ENCODE measurements around a stretch of chr21.

GRCh38 chr21:43962887-43963349 is 49.2 kb upstream of the TRAPPC10 start:
- RRBS, result no CpG with 5 or more reads among the region's 4 CpGs

DNA sequence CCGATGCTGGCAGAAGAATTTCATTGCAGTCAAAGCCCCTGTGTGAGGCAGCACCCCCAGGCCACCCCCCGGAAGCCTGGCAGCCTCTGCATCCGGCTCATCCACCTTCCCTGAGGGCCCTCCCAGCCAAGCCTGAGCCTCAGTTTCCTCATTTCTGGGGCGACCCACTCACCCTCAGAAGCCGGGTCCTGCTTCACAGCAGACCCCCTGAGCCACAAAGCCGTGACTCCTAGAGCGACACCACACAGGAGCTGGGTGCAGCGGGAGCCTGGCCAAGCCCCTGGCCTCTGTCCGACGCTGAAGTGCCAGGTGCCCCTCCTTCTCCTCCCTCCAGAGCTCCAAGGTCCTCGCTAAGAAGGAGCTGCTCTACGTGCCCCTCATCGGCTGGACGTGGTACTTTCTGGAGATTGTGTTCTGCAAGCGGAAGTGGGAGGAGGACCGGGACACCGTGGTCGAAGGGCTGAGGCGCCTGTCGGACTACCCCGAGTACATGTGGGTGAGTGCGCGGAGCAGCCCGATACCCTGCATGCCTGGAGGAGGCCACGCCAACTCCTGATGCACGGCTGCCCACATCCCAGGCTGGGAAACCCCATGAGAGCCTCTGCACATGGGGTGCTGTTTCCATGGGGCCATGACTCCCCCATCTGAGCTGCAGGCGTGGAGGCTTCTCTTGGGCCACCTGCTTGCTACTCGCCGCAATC is 43.2 kb upstream of the TRAPPC10 start:
- RRBS, result 69% methylated on average over 3 of the region's 29 CpGs

GRCh38 chr21:43985919-43986768 is 26.0 kb upstream of the TRAPPC10 start:
- RRBS, result 24% methylated on average over 5 of the region's 25 CpGs

DNA sequence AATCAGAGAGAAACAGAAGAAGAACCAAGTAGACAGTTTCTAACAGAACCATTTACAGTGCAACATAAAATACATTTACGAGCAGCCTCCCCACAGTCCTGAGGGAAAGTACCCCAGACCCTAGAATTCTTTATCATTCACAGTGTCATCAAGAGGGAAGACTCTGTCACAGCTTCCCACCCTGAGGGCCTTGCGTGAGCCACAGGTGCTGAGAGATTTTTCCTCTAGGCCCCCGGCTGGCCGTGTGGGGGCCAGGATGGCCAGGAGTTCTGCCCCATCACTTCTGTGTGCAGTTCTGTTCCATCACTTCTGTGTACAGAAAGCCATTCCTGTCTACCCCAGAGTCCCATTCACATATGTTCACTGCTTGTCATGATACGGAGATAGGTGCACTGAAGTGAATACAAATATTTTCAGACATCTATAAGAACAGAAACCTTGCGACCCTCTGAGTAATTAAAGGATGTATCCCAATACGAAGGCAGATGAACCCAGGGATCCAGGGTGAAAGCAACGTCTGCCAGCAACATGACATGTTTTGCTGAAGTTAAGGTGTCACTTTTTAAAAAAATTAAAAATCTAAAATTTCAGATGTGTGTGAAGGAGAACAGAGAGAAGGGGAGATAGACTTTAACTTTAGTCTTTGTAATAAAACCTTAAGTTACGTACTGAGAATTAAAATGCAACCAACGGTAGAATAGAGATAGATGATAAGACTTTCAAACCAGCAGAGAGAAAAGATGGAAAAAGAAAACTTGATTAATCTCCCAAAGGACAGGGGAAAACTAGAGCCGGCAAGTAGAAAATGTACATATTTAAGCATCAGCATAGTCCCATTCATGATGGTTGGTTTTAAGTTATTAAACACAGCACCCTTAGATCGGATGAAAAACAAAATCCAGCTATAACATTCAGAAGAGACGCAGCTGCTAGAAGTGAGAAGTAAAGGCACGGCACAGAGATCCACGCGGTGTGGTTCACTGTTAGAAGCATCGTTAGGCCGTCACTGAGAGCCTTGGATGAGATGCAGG is 24.4 kb downstream of the TRAPPC10 start:
- RRBS, result no CpG with 5 or more reads among the region's 18 CpGs

GRCh38 chr21:44086504-44087122 is 20.6 kb upstream of the PWP2 start:
- RRBS, result 74% methylated on average over 4 of the region's 14 CpGs

GRCh38 chr21:44254375-44254754 is 7.3 kb downstream of the DNMT3L start:
- RRBS, result no CpG with 5 or more reads among the region's 16 CpGs

- RRBS, result 91% methylated on average over 6 of the region's 27 CpGs
These were observed 13.7 kb downstream of the PFKL start for GRCh38 chr21:44313371-44314170.

- RRBS, result 75% methylated on average over 2 of the region's 14 CpGs
These were observed 9.7 kb downstream of the CFAP410 start for GRCh38 chr21:44329301-44329980.

DNA sequence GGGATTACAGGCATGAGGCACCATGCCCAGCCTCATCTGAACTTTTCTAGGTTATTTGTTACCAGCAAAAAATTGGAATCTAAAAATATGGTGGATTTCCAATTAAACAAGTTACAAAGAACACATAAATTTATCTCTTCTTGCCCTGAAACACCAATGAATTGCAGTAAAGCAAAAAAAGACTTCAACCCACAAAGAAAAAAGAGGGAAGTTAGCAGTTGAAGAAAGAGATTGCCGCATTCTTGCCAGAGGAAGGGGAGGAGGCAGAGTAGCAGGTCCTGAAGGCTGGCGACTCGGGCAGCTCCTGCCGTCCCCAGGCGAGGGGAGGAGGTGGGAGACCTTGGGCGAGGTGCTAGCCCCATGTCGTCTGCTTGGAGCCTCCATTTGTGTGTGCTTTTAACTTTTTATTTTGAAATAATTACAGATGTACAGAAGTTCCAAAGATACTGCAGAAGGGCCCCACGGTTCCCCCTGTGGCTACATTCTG is 6.6 kb downstream of the TRPM2 start:
- RRBS, result no CpG with 5 or more reads among the region's 8 CpGs

DNA sequence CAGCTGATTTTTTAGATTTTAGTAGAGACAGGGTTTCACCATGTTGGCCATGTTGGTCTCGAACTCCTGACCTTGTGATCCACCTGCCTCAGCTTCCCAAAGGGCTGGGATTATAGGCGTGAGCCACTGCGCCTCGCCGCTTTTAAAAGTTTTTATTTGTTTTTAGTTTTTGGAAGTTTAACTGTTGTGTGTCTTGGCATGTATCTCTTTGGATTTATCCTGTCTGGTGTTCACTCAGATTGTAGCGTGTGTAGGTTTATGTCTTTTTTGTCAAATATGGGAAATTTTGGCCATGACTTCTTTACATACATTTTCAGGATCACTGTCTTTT is 9.5 kb downstream of the TRPM2 start:
- RRBS, result no CpG with 5 or more reads among the region's 6 CpGs

GRCh38 chr21:44438808-44439259 is 16.5 kb upstream of the LRRC3 start:
- RRBS, result 27% methylated on average over 7 of the region's 19 CpGs

- RRBS, result 0% methylated on average over 5 of the region's 53 CpGs
These were observed 462 bp downstream of the LRRC3 start for GRCh38 chr21:44455656-44456287.

DNA sequence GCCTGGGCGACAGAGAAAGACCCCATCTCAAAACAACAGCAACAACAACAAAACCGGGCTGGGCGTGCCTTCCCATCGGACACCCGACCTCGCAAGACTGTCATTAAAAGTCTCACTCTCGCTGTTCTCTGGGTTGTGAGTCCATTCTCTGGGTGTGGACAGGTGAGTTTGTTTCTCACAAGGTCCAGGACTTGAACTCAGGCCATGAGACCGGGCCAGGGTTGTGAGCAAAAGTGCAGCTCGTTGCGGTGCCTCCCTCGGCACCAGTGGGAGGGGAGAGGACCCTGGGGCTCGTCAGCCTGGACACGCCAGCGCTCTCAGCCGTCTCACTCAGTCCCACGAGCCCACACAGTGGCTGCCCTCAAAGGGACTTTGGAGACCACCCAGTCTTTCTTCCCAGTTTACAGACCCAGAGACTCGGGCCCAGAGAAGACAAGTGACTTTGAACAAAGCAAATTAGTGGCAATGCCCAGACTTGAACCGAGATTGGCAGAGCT is 28.0 kb downstream of the LRRC3 start:
- RRBS, result no CpG with 5 or more reads among the region's 18 CpGs

DNA sequence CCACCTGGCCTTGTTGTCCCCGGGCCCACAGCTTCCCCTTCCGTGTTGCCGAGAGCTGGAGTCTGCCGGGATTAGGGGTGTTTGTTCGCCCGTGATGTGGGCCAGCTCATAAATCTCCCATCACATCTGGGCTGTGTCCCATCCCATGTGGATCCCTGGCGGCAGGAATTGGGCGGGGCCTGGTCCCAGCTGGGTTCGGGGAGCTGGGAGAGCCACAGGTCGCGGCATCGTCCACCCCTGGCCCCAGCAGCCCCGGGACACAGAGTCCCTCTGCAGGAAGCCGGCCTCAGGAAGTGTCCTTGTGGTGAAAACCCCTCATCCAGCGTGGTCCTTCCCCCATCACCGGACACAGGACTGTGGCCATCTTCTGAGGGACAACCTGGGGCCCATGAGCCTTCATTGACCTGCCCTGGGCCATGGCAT is 259 bp upstream of the KRTAP10-6 start:
- RRBS, result 15% methylated on average over 7 of the region's 16 CpGs

DNA sequence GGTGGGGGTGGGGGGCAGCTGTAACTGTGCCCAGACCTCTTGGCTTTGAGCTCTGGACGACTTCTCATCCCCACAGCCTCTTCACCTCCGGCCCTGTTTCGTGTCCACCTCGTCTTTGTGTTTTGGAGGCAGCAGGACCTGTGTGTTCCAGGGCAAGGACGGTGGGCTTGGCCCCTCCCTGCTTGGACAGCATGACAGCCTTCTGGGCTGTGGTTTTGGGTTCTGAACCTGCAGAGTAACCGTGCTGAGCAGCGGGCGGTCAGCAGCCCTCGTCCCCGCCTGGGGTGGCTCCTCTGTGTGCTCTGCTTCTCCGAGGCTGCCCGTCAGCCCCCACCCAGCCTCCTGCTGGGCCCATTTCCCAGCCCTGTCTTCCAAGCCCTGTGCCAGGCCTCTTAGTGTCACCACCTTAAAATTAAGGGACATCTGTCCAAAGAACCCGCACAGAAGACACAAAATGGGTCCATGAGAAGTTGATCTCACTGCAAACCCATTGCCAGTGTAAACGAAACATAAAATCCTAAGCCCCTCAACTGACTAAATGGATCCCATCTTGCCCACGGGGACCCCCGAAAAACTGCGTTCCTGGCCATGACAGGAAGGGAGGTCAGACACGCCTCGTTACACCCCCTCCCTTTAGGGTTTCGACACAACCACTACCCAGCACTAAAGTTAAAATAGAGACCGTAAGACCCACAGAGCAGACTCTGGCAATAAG is 828 bp upstream of the KRTAP10-6 start:
- RRBS, result no CpG with 5 or more reads among the region's 21 CpGs

- RRBS, result no CpG with 5 or more reads among the region's 5 CpGs
These were observed 7.0 kb downstream of the KRTAP10-8 start for GRCh38 chr21:44618727-44619455.

- RRBS, result no CpG with 5 or more reads among the region's 6 CpGs
These were observed 1.3 kb downstream of the KRTAP12-3 start for GRCh38 chr21:44659112-44659447.

- RRBS, result no CpG with 5 or more reads among the region's 6 CpGs
These were observed 10.2 kb downstream of the UBE2G2 start for GRCh38 chr21:44791365-44791975.

- RRBS, result 5% methylated on average over 4 of the region's 32 CpGs
These were observed 585 bp downstream of the UBE2G2 start for GRCh38 chr21:44800870-44801600.

- RRBS, result no CpG with 5 or more reads among the region's 11 CpGs
These were observed 1.5 kb downstream of the PTTG1IP start for GRCh38 chr21:44871868-44872450.